ENCODE measurements around a stretch of chr2.

DNA sequence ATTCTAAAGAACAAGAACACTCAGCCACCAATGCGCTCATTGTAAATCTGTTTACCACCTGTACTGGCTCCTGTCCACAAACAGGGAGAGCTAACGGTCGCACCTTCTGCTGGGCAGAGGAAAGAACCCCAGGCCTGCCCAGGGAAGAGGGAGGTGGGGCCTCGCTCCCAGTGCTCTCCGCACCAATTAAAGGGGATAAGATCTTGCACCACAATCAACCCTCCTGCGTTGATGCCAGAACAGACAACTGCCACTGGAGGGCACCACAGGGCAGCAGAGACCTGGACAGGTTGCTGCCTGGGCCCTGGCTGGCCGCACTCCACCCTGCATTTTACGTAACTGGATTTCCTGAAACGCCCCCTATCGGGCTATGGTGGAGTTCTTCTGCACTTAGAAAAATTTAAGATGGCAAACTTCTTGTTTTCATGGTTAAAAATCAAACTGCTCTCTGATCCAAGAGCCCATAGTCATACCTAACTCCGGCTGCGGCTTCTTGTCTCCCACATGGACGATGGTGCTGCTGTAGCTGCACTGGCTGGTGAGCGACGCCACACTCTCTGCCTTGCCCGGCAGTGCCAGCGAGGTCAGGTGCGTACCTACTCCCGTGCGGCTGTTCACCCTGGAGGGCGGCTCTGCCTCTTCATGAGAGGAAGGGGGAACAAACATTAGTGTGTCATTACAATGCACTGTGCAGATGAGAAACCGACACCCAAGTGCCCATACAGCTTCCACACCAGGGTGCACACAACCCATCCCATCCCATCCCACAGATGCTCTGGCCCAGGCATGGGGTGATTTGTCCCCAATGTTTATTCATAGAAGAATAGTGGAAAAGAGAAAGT lies 16.8 kb upstream of the HES6 start:
- RRBS = 69% methylated on average over 6 of the region's 22 CpGs

GRCh38 chr2:238261004-238261840 lies 21.4 kb upstream of the HES6 start:
- RRBS = no CpG with 5 or more reads among the region's 21 CpGs

- RRBS = no CpG with 5 or more reads among the region's 9 CpGs
These were observed 6.4 kb downstream of the PER2 start for GRCh38 chr2:238281976-238282380.

DNA sequence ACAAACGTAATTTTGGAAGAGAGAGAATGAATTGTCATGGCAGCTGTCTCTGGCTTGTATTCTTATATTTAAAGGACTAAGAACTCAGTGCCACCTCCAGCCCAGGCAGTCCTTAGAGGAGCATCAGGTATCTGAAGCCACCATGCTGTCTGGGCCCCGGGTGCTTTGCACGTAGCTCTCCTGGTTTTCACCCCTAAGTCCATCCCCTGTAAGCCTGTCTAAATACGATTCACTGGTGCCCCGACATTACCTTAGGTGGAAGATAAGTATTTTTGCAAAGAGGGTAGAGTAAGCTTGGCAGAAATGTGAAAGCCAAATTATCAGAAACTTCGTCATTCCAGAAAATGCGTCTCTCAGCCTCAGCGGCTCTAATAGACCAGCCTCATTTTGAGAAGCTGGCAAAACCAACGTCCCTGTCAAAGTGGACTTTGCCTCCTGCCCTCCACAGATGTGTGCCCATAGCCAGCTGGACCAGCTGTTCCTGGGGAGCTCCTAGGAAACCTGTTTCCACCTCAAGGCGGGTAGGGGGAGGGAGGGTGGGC lies 3.8 kb downstream of the PER2 start:
- RRBS = no CpG with 5 or more reads among the region's 10 CpGs

GRCh38 chr2:238287318-238288024 lies 939 bp downstream of the PER2 start:
- RRBS = 4% methylated on average over 2 of the region's 12 CpGs

- RRBS = no CpG with 5 or more reads among the region's 7 CpGs
These were observed 12.2 kb upstream of the PER2 start for GRCh38 chr2:238300562-238301126.

DNA sequence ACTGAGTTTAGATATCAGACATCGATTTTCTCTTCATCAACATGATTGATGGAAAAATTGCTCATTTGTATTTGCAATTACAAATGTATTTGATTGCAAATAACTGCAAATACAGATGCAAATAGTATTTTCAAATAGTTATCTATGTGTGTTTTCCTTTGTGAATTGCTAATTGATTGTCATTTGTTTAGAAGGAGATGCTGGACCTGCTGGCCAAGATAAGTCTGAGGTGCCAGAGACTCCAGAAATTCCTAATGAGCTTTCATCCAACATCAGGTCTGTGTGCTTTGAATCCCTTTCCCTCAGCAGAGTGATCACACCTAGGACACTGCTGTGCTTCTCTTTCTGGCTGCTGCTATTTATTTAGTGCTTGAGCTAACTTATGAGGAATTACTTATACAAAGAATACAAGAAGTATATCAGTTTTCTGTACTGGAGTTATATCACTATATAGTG lies 28.3 kb downstream of the TRAF3IP1 start:
- RRBS = no CpG with 5 or more reads among the region's 1 CpG

- RRBS = no CpG with 5 or more reads among the region's 23 CpGs
These were observed 783 bp upstream of the ASB1 start for GRCh38 chr2:238425839-238426448.

GRCh38 chr2:238439005-238439973 lies 12.6 kb downstream of the ASB1 start:
- RRBS = no CpG with 5 or more reads among the region's 24 CpGs

GRCh38 chr2:238696346-238696779 lies 151.5 kb upstream of the TWIST2 start:
- RRBS = no CpG with 5 or more reads among the region's 6 CpGs

GRCh38 chr2:238848194-238848790 lies 407 bp downstream of the TWIST2 start:
- RRBS = 1% methylated on average over 10 of the region's 69 CpGs

GRCh38 chr2:238883146-238883643 lies 35.3 kb downstream of the TWIST2 start:
- RRBS = no CpG with 5 or more reads among the region's 14 CpGs

- RRBS = no CpG with 5 or more reads among the region's 2 CpGs
These were observed 54.4 kb downstream of the TWIST2 start for GRCh38 chr2:238902282-238902718.

- RRBS = no CpG with 5 or more reads among the region's 12 CpGs
These were observed 211.9 kb downstream of the TWIST2 start for GRCh38 chr2:239059655-239060230.

DNA sequence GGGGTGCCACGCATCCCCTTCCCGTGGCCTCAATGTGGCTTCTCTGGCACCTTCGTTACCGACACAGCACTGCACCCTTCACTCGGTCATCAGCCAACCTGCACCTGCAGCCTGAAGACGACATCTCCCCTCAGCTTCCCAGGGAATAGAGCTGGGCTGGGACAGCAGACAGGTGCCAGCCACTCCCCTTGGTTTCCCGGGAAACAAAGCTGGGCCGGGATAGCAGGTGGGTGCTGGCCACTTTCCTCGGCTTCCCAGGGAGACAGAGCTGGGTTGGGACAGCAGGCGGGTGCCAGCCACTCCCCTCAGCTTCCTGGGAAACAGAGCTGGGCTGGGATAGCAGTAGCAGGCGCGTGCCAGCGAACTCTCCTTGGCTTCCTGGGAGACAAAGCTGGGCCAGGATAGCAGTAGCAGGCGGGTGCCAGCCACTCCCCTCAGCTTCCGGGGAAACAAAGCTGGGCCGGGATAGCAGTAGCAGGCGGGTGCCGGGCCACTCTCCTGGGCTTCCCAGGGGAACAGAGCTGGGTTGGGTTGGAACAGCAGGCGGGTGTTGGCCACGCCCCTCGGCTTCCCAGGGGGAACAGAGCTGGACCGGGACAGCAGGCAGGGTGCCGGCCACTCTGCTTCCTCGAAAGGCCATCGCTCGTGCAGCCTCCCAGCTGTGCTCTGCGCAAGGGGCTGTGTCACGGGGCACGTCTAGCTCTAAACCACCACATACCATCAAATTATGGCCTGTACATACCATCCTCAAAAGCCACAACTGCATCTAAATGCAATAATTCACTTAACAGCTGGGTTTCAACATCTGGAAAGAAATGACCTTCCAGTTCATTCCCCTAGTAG lies 228.0 kb downstream of the TWIST2 start:
- RRBS = 62% methylated on average over 3 of the region's 29 CpGs

GRCh38 chr2:239114679-239115276 lies 266.9 kb downstream of the TWIST2 start:
- RRBS = 85% methylated on average over 8 of the region's 26 CpGs

- RRBS = no CpG with 5 or more reads among the region's 24 CpGs
These were observed 275.8 kb downstream of the HDAC4 start for GRCh38 chr2:239124896-239125512.

- RRBS = no CpG with 5 or more reads among the region's 20 CpGs
These were observed 256.8 kb downstream of the HDAC4 start for GRCh38 chr2:239143849-239144571.

GRCh38 chr2:239189764-239190330 lies 211.0 kb downstream of the HDAC4 start:
- RRBS = 95% methylated on average over 9 of the region's 24 CpGs

DNA sequence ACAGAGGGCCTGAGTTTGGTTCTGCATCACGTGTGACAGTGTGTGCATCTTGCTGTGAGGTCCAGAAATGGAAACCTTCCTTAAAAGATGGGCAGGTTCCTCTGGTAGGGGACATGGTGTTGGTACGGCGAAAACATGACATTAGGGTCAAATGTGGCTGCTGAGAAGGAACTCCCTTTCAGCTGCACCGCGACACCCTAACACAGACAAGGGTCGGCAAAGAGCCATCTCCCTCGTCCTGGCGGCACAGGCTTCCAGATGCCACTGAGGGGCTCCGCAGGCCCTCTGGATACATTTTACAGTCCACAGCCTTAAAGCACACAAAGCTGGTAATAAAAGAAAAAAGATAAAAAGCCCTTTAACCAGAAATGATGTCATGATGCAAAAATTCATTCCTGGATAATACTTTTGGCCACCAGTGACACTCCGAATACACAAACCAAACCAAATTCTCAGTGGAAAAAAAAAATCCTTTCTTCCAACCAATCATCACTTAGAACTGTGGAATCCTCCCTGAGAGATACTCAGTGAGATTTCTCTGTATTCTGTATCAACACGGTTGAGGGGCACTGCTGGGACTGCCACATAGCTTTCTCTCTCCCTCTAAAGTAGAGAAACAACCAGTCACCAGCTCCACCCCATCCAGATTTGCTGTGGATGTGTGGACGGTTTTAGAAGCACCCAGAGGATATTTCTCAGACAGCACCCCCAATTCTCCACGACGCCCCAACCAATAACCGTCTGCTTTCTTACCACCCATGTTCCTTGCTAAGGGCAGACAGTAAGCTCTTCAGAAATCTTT lies 174.8 kb downstream of the HDAC4 start:
- RRBS = no CpG with 5 or more reads among the region's 15 CpGs

All from aortic smooth muscle cell (primary cell).